Thoracic aorta endothelial cell (primary cell): Measurements from ENCODE around the gene MAPK8IP3.

DNA sequence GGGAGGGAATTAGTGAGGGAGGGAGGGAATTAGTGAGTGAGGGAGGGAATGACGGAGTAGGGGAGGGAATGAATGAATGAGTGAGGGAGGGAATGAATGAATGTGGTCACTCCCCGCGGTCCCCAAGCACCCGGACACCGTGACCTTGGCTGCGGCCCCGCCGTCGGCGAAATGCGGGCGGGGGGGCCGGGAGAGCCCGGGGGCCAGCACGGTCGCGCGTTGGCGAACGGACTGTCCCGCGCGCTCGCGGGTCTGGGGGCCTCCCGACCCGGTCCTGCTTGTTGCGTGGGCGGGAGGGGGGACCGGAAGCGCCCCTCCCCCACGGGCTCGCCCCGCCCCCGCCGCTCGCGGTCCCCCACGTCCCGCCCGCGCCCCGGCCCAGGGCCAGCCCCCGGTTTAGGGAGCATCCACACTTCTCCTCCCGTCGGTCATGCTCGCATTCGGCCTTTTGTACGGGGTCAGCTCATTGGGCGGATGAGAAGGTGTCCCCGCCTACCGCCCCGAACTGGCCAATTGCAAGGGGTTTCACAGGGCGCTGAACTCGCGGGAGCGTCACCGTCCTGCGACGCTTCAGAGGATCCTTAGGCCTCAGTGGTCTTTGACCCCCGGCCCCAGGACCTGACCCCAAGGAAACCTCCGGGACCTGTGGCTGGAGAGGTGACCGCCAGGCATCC is 684 bp upstream of the UBE2I start:
- CAGE, long polyA plus RNA, result no peak

DNA sequence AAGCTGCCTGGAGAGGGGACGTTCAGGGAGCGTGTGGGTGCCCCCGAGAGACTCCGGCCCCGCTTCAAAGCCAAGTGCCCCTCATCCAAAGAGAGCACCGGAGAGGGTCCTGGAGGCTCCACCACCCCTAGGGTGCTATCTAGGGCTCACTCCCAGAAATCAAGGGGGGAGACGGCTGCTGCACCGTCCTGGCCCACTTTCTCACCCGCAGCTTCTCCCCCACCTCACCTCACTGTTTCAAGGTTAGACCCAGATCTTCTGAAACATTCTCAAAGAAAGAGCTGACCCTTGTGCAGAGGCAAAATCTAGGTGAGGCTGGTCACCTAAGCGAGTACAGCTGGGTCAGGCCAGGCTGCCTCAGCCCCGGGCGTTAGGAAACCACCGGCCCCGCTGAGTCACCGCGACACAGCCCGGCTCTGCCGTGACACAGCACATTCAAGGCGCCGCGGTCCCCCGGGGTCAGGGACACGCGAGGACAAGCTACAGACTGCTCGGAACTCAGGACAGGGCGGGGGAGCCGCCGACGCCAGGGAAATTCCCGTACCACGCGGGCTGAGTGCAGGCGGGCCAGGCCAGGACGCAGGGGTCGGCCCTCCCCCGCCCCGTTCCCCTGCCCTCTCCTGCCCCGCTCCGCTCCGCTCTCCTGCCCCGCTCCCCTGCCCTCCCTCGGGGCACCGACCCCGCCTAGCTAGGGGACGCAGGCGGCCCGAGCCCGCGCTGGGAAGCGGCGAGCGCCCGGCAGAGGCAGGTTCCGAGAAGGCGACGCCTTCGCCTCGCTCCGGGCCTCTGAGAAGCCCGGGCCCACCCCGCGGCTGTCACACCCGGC is 27.2 kb downstream of the GNPTG start:
- CAGE, long polyA plus RNA, result no peak

DNA sequence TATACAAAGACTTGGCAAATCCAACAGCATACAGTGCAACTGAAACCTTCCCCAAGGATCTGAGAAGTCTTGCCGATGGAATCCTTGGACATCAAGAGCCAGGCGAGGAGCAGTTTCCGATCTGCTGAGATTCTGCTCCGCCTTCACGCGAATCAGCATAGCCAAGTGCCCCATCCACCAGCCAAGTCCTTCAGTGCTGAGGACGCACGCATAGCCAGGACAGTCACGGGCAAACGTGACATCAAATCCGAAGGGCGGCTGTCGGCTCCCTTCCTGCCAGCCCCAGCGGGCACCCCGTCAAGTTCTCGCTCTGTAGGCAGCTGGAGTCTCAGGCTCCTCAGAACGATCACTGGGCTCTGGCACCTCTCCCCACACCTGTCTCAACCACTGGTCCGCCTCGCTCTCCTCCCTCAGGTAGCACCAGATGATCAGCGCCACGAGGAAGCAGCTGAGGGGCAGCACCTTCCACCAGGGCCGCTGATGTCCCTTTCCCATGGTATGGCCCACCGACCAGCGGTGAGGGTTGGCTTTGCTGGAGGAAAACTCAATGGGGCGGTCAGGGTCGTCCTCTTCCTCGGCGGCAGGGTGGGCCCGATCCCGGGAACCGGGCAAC is 492 bp downstream of the UQCC4 start:
- CAGE, long polyA plus RNA, result no peak

DNA sequence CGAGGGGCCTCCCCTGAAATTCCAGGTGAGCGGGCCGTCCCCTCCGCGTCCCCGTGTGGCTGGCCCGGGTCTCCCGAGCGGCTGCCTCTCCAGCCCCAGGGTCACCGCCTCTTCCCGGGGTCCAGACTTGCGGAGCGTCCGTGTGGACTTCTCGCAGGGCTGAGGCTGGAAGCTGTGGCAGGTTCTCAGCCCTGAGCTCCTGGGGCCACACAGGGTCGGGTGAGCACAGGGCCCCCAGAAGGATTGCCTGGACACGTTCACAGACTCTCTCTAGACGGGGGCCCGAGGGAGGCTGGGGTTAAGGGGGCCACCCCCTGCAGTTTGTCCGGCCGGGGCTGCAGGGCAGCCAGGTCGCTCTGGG is 7.5 kb downstream of the TELO2 start:
- CAGE, long polyA plus RNA, result no peak

DNA sequence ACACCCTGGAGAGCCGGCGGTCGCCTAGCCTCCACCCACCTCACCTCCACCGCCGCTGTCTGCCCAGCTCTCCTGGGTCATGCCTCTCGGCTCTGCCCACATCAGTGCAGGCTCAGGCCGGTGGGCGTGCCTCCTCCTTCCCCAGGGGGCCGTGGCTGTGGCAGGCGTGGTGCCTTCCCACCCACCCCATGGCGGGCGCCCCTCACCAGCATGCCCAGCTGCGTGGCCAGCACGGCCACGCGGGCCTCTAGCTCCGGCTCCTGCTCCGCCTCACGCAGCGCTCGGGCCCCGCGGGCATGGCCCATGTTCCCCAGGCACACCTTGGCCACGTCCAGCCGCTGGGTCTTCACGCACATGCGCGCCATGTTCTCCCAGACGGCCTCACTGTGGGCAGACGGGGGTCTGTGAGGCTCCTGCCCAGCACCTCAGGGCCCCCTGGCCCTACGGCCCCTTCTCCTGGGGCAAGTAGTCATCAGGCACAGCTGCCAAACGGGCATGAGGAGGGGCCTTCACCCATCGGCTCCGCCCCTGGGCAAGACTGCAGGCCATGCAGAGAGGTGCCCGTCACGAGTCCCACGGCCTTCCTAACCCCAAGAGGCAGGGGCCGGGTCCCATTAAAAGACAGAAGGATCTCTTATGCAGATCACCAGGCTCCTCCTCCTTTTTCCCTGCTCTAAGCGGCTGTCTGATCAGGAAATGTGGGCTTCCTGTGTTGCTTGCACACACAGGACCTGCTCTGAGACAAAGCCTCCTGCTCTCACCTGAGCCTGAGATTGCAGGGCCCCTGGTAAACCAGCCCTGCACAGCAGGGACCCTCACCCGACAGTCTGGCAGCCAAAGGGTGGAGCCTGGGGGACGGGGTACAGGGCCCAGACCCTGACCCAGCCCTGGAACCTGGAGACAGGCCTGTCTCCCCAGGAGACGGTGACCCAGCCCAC is 6.8 kb upstream of the TMEM204 start:
- CAGE, long polyA plus RNA, result no peak

- CAGE, long polyA plus RNA, result no peak
Observed at GRCh38 chr16:1527691-1528358, 5.6 kb upstream of the TMEM204 start.

GRCh38 chr16:1536789-1537661 is 3.6 kb downstream of the TMEM204 start:
- CAGE, long polyA plus RNA, result no peak

GRCh38 chr16:1565396-1565735 is 31.9 kb downstream of the TMEM204 start:
- CAGE, long polyA plus RNA, result no peak

DNA sequence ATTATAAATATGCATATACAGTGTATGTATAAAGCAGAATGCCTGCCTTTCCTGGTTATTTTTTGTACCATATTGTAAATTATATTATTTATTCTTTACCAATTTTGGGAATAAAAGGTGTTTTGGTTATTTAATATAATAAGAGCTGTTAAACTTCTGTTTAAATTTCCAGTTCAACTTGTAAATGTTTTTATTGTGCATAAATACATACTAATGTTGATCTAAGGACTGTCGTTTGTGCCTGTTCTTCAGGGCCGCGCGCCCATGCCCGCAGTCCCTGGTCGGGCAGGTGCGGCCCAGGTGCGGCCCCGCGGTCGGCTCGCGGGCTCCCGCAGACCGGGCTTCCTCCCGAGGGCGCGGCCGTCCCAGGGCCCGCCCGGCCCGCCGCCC is 400 bp upstream of the JPT2 start:
- CAGE, long polyA plus RNA, result no peak

GRCh38 chr16:1700285-1701079 is 5.5 kb upstream of the MAPK8IP3 start:
- CAGE, long polyA plus RNA, result no peak

DNA sequence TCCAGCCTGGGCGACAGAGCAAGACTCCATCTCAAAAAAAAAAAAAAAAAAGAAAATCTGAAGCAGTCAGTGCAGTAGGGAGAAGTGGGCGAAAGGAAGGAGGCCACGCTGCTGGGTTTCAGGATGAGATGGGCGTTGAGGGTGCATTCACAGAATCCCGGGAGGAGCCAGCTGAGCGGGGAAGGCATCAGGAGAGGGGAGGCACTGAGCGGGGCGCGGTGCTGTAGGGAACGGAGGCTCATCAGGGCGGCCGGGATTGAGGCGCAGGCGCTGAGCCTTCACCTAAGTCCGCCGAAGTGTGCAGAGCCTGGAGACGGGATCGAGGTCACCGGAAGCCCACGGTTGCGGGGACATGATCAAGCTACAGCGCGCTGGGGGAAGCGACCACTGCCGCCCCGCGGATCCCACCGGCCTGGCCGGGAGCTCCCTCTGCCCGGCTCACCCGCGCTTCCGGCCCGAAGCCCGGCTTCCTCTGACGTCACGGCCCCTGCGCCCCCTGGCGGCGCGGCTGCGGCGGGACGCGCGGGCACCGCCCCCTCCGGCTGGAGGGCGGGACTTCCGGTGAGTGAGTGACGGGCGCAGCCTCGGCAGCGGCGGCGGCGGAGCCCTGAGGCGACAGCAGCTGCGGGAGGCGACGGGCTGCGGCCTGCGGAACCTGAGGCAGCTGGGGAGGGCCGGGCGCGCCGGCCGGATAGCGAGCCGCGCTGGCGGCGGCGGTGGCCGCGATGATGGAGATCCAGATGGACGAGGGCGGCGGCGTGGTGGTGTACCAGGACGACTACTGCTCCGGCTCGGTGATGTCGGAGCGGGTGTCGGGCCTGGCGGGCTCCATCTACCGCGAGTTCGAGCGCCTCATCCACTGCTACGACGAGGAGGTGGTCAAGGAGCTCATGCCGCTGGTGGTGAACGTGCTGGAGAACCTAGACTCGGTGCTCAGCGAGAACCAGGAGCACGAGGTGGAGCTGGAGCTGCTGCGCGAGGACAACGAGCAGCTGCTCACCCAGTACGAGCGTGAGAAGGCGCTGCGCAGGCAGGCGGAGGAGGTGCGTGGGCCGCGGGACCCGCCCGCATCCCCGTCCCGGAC is at the start of gene MAPK8IP3:
Gene MAPK8IP3 (plus strand): TSS at position 581 of the 1,084 bp plus-strand sequence.
- CAGE, long polyA plus RNA, result no peak

GRCh38 chr16:1757919-1758250 is 13.5 kb downstream of the NME3 start:
- CAGE, long polyA plus RNA, result no peak

- CAGE, long polyA plus RNA, result no peak
Observed at GRCh38 chr16:1794206-1795254, 1.0 kb upstream of the IGFALS start.

DNA sequence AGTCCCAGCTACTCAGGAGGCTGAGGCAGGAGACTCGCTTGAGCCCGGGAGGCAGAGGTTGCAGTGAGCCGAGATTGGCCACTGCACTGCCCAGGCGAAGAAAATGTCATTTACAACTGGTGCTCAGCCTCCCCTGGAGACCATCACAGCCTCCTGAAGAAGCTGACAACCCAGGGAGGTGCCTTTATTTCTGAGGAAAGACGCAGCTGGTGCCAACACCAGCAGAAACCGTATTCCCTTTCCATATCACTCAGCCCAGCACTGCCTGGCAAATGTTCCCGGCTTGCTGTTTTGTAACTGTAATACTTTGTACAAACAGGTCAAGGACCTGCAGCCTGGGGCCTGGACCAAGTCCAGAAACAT is 1.4 kb downstream of the HAGH start:
- CAGE, long polyA plus RNA, result no peak

DNA sequence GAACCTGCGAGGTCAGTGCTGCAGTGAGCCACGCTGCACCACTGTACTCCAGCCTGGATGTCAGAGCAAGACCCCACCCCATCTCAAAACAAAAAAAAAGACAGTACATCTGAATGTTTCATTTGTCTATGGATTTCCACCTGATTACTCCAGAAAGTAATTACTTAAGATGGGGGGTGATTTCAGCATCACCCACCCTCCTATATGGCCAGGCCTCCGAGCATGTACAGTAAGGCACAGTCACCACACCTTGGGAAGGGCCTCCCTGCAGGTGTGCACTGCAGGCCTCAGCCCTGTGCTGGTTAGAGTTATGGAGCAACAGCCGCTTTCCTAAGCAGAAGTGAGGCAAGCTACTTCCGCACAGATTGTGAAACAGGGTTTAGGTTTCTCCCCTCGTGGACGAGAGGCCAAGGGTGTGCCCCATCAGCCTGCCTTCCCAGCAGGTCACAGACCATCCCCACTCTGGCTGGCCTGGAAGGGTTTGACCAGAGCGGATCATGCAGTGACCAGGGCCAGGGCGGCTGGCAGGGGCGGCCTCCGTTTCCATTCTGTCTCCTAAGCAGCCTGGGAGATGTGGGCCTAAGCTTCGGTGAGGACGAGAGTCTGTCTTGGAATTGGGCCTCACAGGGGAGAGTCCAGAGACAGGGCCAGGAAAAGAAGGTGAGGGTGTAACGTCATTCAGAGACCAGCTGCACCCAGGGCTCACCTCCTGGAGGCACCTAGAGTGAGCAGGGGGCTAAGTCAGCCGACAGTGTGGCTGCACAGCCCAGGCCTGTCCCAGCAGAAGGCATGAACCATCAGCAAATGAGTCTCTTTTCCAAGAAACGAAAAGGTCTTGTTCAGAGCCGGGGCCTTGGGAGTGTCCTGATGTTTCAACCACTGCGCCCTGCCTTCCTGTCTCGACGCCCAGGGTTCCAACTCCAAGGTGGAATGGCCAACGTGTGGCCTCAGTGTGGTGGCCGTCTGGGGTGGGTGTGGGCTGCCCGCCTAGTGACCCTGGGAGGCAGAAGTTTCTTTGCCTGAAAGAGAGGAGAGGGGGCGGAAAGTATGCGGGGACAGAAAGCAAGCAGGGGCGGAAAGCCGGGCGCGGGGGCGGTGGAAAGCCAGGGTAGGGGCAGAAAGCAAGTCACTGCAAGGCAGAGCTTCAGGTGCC is 4.5 kb downstream of the MSRB1 start:
- CAGE, long polyA plus RNA, result no peak

- CAGE, long polyA plus RNA, result no peak
Observed at GRCh38 chr16:1996824-1997811, 7.3 kb downstream of the SYNGR3 start.

DNA sequence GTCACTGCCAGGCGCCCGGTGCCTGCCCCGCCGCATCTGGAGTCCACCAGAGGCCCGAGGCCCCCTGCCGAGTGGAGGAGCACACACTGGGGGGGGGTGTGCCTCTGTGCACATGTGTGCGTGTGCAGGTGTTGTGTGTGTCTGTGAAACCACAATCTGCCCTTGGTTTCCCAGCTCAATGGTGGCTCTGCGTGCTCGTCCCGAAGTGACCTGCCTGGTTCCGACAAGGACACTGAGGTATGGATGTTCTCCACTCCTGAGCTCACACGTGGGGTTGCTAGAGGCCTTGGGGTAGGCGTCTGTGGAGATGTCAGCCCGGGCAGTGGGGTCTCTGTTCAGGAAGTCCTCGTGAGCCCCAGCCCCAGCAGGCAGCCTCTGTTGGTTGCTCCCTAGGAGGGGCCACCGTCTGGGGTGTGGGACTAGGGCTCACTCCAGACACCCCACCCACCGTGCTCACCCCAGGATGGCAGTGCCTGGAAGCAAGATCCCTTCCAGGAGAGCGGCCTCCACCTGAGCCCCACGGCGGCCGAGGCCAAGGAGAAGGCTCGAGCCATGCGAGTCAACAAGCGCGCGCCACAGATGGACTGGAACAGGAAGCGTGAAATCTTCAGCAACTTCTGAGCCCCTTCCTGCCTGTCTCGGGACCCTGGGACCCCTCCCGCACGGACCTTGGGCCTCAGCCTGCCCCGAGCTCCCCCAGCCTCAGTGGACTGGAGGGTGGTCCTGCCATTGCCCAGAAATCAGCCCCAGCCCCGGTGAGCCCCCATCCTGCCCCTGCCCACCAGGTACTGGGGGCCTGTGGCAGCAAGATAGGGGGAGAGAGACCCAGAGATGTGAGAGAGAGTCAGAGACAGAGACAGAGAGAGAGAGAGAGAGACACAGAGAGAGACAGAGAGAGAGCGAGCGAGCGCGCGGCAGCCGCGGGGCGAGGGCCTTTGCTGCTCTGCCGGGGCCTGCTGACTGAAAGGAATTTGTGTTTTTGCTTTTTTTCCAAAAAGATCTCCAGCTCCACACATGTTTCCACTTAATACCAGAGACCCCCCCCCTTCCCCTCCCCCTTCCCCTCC is 9.9 kb downstream of the NTHL1 start:
- CAGE, long polyA plus RNA, result no peak

GRCh38 chr16:2133773-2134121 is 2.0 kb downstream of the PKD1 start:
- CAGE, long polyA plus RNA, result no peak

GRCh38 chr16:2160806-2161531 is 5.4 kb downstream of the TRAF7 start:
- CAGE, long polyA plus RNA, result no peak

DNA sequence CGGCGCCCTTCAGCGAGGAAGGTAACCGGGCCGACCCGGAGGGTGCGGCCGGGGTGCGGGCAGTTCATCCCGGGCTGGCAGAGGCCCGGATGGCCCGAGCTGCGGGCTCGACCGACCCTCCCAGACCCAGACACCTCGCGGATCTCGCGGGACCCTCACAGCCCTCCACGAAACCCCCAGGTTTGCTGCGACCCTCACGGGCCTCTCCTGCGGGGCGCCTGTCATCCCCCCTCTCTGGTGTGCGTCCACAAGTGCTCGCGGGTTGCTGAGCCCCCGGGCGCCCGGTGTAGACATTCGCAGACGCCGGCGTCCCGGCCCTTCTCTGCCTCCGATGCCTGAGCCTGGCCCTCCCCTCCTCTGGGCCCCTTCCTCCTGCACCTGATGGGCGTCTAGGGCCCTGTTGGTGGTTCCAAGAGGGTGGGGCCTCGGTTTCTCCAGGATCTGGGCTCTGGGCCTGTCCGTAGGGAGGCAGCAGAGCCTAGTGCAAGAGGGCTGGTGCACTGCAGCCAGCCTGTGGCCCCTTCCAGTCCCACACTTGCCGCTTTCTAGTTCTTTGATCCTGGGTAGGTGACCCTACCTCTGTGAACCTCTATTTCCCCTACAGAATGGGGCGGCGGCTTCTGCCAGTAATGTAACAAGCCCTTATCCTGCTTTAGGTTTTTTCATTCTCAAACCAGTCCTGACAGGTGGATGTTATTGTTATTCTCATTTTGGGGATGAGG is 520 bp downstream of the E4F1 start:
- CAGE, long polyA plus RNA, result no peak